ENCODE results near the genes IL17RD, APPL1 and ARF4.

GRCh38 chr3:53226613-53227152, 29.1 kb downstream of the TKT start:
- RAMPAGE, long total RNA = no peak
- RRBS, 2 experiments = no CpG with 5 or more reads among the region's 19 CpGs
CAGE:
- cytosol, long polyA minus RNA = no peak
- cytosol, long polyA plus RNA = no peak
- long polyA plus RNA = no peak
- nucleolus, long total RNA = start-site peak on the minus strand at chr3:53226671-53226861, 20 reads
- nucleus, long polyA plus RNA = no peak
- nucleus, long total RNA = no peak

GRCh38 chr3:53269782-53270788, 14.3 kb upstream of the TKT start:
- RAMPAGE, long total RNA = no peak
- RRBS, 2 experiments = no CpG with 5 or more reads among the region's 14 CpGs
CAGE:
- cytosol, long polyA minus RNA = no peak
- cytosol, long polyA plus RNA = no peak
- long polyA plus RNA = no peak
- nucleolus, long total RNA = no peak
- nucleus, long polyA plus RNA = no peak
- nucleus, long total RNA = no peak

- RAMPAGE, long total RNA = no peak
- RRBS, 2 experiments = no CpG with 5 or more reads among the region's 5 CpGs
CAGE:
- cytosol, long polyA minus RNA = no peak
- cytosol, long polyA plus RNA = no peak
- long polyA plus RNA = no peak
- nucleolus, long total RNA = no peak
- nucleus, long polyA plus RNA = no peak
- nucleus, long total RNA = no peak
Observed at GRCh38 chr3:53320514-53321234, 26.7 kb downstream of the DCP1A start.

- RAMPAGE, long total RNA = no peak
- RRBS, 2 experiments = no CpG with 5 or more reads among the region's 31 CpGs
CAGE:
- cytosol, long polyA minus RNA = no peak
- cytosol, long polyA plus RNA = no peak
- long polyA plus RNA = no peak
- nucleolus, long total RNA = no peak
- nucleus, long polyA plus RNA = no peak
- nucleus, long total RNA = no peak
Observed at GRCh38 chr3:53494879-53495481, 569 bp downstream of the CACNA1D start.

GRCh38 chr3:53679863-53680462, 166.3 kb downstream of the CHDH start:
- RAMPAGE, long total RNA = no peak
- RRBS, 2 experiments = no CpG with 5 or more reads among the region's 8 CpGs
CAGE:
- cytosol, long polyA minus RNA = no peak
- cytosol, long polyA plus RNA = no peak
- long polyA plus RNA = no peak
- nucleolus, long total RNA = no peak
- nucleus, long polyA plus RNA = no peak
- nucleus, long total RNA = no peak

GRCh38 chr3:54033634-54034303, 88.6 kb upstream of the CACNA2D3 start:
- RAMPAGE, long total RNA = no peak
- RRBS, 2 experiments = no CpG with 5 or more reads among the region's 25 CpGs
CAGE:
- cytosol, long polyA minus RNA = no peak
- cytosol, long polyA plus RNA = no peak
- long polyA plus RNA = no peak
- nucleolus, long total RNA = no peak
- nucleus, long polyA plus RNA = no peak
- nucleus, long total RNA = no peak

- RAMPAGE, long total RNA = no peak
- RRBS, 2 experiments = 43 to 75% methylated on average over 1 of the region's 6 CpGs
CAGE:
- cytosol, long polyA minus RNA = no peak
- cytosol, long polyA plus RNA = no peak
- long polyA plus RNA = no peak
- nucleolus, long total RNA = no peak
- nucleus, long polyA plus RNA = no peak
- nucleus, long total RNA = no peak
Observed at GRCh38 chr3:54225888-54226205, 103.5 kb downstream of the CACNA2D3 start.

DNA sequence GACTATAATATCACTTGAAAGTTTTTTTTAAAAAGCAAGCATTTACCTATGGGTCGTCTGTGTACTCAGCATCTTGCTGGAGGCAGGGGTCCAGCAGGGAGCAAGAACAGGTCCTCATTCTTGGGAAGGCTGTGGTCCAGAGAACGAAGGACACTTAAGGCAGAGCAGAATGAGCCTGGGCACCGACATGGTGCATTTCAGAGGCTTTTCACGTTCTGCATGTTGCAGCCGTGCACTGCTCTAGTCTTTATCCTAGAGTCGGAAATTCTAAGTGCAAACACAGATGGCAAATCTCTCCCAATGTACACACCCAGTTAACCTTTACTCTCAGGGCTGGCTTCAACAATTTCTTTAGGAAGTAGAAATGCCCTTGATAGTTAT, 39.0 kb upstream of the LRTM1 start:
- RAMPAGE, long total RNA = no peak
- RRBS, 2 experiments = no CpG with 5 or more reads among the region's 6 CpGs
CAGE:
- cytosol, long polyA minus RNA = no peak
- cytosol, long polyA plus RNA = no peak
- long polyA plus RNA = no peak
- nucleolus, long total RNA = no peak
- nucleus, long polyA plus RNA = no peak
- nucleus, long total RNA = no peak

DNA sequence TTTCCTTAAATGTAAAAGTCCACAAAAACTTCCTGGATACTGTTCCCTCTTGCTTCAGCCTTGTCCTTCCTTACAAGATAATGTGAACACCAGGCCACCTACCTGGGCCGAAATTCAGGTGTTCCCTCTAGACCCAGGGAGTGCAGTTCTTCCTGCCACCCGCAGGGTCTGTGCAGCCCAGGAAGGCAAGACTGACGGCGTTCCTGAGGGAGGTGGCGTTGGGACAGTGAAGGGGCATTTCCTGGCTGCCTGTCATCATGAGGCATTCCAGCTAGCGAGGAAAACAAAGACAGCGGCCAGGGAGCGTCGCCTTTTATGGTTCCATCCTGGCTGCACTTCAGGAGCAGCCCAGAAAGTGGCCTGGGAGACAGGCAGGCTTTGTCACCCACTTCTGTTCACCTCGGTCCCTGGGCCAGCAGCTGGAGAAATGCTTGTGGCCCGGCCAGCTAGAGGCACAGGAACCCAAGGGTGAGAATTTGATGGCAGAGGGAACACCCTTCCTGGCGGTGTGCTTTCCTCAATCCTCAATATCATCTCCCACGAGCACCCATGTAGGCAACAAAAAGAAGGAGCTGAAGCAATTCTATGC, 84.9 kb upstream of the WNT5A start:
- RAMPAGE, long total RNA = no peak
- RRBS, 2 experiments = no CpG with 5 or more reads among the region's 13 CpGs
CAGE:
- cytosol, long polyA minus RNA = no peak
- cytosol, long polyA plus RNA = no peak
- long polyA plus RNA = no peak
- nucleolus, long total RNA = no peak
- nucleus, long polyA plus RNA = no peak
- nucleus, long total RNA = no peak

GRCh38 chr3:56467764-56468043, 563 bp downstream of the ERC2 start:
- RAMPAGE, long total RNA = no peak
- RRBS, 2 experiments = 8 to 17% methylated on average over 9 of the region's 21 CpGs
CAGE:
- cytosol, long polyA minus RNA = no peak
- cytosol, long polyA plus RNA = no peak
- long polyA plus RNA = no peak
- nucleolus, long total RNA = no peak
- nucleus, long polyA plus RNA = no peak
- nucleus, long total RNA = no peak

DNA sequence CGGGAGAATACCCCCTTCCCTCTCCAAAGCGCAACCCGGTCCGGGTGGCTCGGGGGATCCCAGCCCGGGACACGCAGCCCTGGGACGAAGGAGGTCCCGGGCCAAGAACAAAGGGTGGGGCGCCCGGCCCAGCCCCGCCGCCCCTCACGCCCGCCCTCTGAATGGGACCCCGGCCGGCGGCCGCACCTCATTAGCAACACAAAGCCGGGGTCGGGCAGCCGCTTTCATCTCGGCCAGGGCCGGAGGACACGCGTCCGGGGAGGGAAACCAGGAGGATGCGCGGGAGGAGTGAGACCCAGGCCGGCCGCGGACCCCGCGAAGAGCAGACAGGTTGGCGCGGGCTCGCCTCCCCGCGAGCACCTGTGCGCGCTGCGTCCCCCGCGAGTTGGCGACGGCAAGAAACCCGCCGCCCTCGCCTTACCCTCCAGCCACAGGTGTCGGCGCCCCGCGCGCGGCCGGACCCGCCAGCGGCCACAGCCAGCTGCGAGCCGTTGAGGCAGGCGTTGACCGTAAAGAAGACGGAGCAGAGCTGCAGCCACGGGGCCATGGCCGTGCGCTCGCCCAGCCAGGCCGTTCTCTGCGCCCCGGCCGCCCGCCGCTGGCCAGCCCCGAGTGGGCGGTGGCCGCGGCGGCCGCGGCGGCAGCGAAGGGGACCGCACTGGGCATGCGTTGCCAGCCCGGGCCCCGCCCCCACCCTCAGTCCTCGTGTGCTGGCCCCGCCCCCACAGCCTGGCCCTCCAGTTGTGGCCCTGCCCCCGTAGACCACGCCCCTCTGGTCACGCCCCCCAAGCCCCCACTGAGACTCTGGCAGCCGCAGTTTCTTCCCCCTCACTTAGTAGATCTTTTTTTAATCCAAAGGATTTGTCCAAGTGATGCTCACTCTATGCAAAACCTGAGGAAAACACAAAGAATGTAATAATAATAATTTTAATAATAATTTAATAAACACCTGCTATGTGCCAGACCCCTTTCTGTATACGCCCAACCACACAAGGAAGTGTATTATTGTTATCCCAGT, at the start of gene IL17RD:
TSS of gene IL17RD (minus strand) at position 614 of the 1,018 bp plus-strand sequence.
- RAMPAGE, long total RNA = no peak
- RRBS, 2 experiments = under 1 to 8% methylated on average over 21 to 22 of the region's 93 CpGs
CAGE:
- cytosol, long polyA minus RNA = no peak
- cytosol, long polyA plus RNA = no peak
- long polyA plus RNA = no peak
- nucleolus, long total RNA = no peak
- nucleus, long polyA plus RNA = no peak
- nucleus, long total RNA = no peak

- RAMPAGE, long total RNA = start-site peak on the minus strand at chr3:57227602-57227654, 32 and 32 reads in 2 replicates
- RRBS, 2 experiments = 1% methylated on average over 23 to 34 of the region's 105 CpGs
CAGE:
- cytosol, long polyA minus RNA = start-site peak on the plus strand at chr3:57227754-57227782, 128 reads; start-site peak on the plus strand at chr3:57227869-57227926, 98 reads
- cytosol, long polyA plus RNA = start-site peak on the plus strand at chr3:57227728-57227870, 95 and 229 reads in 2 replicates
- long polyA plus RNA = start-site peak on the minus strand at chr3:57227584-57227656, 73 and 45 reads in 2 replicates; start-site peak on the plus strand at chr3:57227808-57227874, 21 and 80 reads in 2 replicates
- nucleolus, long total RNA = no peak
- nucleus, long polyA plus RNA = no peak
- nucleus, long total RNA = no peak
Observed at GRCh38 chr3:57227463-57228268, at the start of gene APPL1. TSS of gene APPL1 (plus strand) at chr3:57227729.

DNA sequence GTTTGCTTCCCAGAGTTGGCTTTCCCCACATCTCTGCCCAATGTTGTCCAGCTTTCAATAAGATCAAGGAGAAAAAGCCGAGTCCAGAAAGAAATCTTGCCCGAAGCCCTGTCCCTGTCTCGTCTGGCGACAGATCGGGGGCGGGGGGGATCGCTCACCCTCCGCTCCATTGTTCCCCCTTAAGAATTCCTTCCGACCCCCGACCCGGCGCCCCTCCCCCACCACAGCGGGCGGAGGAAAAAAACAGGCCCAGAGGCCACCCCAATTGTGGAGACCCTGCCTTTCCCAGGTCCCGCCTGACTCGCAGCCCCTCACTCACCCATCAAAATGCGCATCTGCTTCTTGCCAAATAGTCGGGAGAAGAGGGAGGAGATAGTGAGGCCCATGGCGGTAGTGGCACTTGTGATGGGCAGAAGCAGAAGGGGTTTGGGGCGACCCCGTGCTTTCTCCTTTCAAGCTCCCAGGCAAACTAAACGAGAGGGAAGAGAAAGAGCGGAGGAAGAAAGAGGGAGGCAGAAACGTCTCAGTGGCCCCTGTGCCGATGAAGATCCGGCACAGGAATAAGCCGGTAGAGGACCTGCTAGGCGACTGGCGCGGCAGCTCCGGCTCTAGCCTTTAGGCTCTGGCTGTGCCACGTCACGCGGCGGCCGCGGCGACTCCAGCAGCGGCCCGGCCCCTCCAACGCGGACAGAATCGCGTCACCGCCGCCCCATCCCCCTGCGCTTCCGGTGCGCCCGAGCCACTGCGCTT, at the start of gene ARF4:
TSS of gene ARF4 (minus strand) at position 590 of the 750 bp plus-strand sequence.
- RAMPAGE, long total RNA = start-site peak on the minus strand centred at position 654 of the sequence, 130 bp wide, 623 and 274 reads in 2 replicates
- RRBS, 2 experiments = under 1 to 1% methylated on average over 21 to 24 of the region's 51 CpGs
CAGE:
- cytosol, long polyA minus RNA = start-site peak on the minus strand centred at position 603 of the sequence, 47 bp wide, 1,644 reads
- cytosol, long polyA plus RNA = start-site peak on the minus strand centred at position 644 of the sequence, 126 bp wide, 2,768 and 2,491 reads in 2 replicates
- long polyA plus RNA = start-site peak on the minus strand centred at position 608 of the sequence, 45 bp wide, 2,940 and 3,162 reads in 2 replicates
- nucleolus, long total RNA = no peak
- nucleus, long polyA plus RNA = start-site peak on the minus strand centred at position 651 of the sequence, 140 bp wide, 1,726 and 2,305 reads in 2 replicates
- nucleus, long total RNA = no peak

DNA sequence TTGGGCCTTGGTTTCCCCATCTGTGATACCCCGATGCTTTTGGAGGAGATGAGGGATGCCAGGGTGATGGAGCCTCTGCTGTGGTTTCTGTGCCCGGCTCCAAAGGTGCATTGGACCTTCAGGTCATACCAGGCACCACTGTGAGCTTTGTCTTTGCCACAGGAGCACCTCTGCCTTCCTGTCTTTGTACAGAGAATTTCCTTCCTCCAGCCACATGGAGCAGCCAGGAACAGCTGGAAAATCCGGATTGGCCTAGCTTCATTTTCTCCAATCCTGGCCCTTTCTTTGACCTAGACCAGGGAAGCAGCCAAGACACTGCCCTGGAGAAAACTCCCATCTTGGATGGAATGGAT, 51.7 kb upstream of the FLNB start:
- RAMPAGE, long total RNA = no peak
- RRBS, 2 experiments = no CpG with 5 or more reads among the region's 3 CpGs
CAGE:
- cytosol, long polyA minus RNA = no peak
- cytosol, long polyA plus RNA = no peak
- long polyA plus RNA = no peak
- nucleolus, long total RNA = no peak
- nucleus, long polyA plus RNA = no peak
- nucleus, long total RNA = no peak

DNA sequence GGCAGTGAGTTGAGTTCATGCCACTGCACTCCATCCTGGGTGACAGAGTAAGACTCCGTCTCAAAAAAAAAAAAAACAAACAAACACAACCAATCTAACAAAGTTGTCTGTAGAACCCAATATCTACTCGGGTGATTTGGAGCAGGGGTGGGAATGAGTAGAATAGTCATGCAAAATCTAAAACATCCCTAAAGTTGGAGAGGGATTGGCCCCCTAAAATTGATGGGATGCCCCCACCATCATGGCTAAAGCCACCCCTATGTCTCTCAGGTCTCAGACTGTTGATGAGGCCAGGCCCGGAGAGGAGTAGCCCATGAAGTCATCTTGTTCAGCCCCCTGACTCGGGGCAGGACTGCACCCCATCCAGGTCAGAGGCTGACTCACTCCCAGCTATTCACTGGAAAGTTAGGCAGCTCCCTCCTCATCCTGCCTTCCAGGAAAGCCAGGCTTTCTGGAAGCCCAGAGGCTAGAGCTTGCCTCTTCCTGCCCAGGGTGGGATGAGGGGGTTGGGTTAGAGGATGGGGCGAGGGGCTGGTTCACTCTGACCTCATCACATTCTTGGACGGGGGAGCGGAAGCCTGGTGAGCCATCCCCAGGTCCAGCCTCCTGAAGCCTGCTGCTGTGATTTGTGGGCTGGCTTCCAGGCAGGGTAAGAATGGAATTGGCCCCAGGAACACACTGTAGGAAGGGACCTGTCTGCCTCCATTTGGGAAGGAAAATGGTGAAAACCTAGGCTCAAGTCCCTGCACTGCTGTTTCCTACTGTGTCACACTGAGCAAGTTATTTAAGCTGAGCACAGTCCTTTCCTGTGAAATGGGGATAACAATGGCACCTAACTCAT, 38.5 kb upstream of the FLNB start:
- RAMPAGE, long total RNA = no peak
- RRBS, 2 experiments = no CpG with 5 or more reads among the region's 7 CpGs
CAGE:
- cytosol, long polyA minus RNA = no peak
- cytosol, long polyA plus RNA = no peak
- long polyA plus RNA = no peak
- nucleolus, long total RNA = no peak
- nucleus, long polyA plus RNA = no peak
- nucleus, long total RNA = no peak

- RAMPAGE, long total RNA = no peak
- RRBS, 2 experiments = 0 to 2% methylated on average over 1 to 7 of the region's 39 CpGs
CAGE:
- cytosol, long polyA minus RNA = no peak
- cytosol, long polyA plus RNA = no peak
- long polyA plus RNA = no peak
- nucleolus, long total RNA = no peak
- nucleus, long polyA plus RNA = no peak
- nucleus, long total RNA = no peak
Observed at GRCh38 chr3:58008932-58009859, 974 bp downstream of the FLNB start.

DNA sequence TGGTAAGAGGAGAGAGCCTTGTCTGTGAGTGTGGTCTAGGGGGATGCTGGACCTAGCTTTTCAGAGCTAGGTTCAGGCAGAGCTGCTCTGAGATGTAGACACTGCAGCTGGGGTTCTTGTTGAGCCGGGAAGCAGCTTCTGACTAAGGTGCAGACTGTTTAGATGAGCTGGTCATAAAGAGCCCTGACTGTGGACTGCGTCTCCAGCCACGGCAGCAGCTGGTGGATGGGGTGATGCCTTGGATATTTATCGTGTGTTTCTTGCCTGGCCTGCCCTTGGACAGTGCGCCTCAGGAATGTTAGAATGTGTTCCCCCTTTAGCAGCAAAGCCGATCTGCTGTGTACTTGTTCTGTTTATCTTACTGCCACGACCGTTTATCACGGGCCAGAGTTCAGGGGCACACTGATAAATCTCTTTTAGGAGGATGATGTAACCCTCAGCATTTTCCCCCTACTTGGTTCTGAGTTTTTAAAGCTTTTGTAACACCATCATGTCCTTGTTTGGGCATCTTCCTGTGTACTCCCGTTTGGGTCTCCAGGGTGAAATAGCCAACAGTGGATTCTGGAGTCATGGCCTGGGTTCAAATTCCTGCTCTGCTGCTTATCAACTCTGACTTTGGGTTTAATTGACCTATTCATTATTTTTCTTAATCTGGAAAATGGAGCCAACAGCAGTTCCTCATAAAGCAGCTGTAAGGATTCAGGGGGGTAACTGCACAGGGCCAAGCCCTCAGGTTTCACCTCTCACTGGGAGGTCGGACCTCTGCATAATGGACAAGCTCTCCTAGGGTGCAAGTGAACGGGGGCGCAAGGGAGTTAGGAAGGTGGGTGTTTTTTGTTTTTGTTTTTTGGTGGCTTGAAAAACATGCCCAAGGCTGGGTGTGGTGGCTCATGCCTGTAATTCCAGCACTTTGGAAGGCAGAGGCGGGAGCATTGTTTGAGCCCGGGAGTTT, 51.4 kb downstream of the FLNB start:
- RAMPAGE, long total RNA = no peak
- RRBS, 2 experiments = no CpG with 5 or more reads among the region's 15 CpGs
CAGE:
- cytosol, long polyA minus RNA = no peak
- cytosol, long polyA plus RNA = no peak
- long polyA plus RNA = no peak
- nucleolus, long total RNA = no peak
- nucleus, long polyA plus RNA = no peak
- nucleus, long total RNA = no peak

DNA sequence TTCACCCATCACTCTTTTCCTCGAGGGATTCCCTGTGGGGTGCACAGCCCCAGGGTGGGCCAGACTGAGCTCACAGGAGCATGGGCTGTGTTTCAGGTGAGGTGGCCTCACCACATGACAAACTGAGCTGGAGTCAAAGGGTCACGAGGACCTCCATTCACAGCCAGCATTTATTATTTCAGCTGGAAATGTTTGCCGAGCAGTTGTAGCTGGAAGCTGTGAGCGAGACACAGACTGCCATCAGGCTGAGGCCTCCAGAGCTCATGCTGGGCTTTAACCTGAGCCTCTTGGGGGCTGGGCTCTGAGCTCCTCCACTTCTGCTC, 57.4 kb downstream of the FLNB start:
- RAMPAGE, long total RNA = no peak
- RRBS, 2 experiments = no CpG with 5 or more reads among the region's 4 CpGs
CAGE:
- cytosol, long polyA minus RNA = no peak
- cytosol, long polyA plus RNA = no peak
- long polyA plus RNA = no peak
- nucleolus, long total RNA = no peak
- nucleus, long polyA plus RNA = no peak
- nucleus, long total RNA = no peak

DNA sequence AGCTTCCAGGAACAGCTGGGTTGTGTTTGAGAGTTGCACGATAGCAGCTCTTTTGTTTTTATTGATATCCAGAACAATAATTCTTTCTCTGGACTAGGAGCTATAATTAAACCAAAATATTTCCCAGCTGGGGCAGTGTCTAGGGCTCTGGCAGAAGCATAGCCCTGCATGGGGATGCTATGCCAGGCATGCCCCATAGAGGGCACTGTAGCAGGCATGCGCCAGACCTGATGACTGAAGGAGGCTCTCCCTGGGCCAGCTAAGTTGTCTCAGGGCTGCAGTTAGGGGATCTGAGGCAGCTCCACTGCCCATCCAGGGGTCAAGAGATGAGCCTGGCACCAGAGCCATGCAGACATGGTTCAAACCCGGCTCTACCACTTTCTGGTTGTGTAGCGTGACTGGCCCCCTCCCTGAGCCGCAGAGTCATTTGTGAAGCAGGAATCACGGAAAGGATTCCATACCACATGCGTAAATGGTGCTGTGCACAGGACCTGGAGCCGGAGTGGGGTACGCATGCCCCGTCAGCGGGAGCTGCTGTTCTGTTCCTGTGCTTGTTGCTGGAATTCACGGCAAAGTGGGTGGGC, 43.3 kb downstream of the DNASE1L3 start:
- RAMPAGE, long total RNA = no peak
- RRBS, 2 experiments = 90% methylated on average over 4 of the region's 12 CpGs; no CpG with 5 or more reads in 1 of the 2 experiments
CAGE:
- cytosol, long polyA minus RNA = no peak
- cytosol, long polyA plus RNA = no peak
- long polyA plus RNA = no peak
- nucleolus, long total RNA = no peak
- nucleus, long polyA plus RNA = no peak
- nucleus, long total RNA = no peak

DNA sequence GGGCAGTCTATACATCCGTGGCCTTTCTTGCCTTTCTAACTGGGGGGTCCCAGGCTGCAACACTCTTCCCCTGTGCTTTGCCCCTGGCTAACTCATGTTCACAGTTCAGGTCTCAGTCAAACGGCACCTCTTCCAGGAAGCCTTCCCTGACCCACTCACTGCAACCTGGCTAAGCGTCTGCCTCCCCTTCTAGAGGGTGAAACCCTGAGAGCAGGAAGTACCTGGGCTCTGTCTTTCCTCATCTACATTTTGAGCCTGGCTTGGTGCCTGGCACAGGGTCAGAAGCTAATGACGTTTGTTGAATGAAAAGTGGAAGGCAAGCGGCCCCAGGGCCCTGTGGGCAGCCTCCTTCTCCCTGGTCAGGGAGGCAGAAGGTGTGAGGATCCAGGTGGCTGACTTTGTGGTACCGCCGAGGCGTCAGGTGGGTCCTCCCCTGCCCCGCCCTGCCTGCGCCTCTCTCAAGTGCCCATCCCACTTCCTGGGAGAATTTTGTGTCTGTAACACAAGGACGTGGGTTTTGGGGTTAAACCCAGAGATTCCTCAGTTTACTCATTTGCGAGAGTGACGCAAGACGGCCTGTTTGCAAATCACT, 32.1 kb downstream of the DNASE1L3 start:
- RAMPAGE, long total RNA = no peak
- RRBS, 2 experiments = no CpG with 5 or more reads among the region's 14 CpGs
CAGE:
- cytosol, long polyA minus RNA = no peak
- cytosol, long polyA plus RNA = no peak
- long polyA plus RNA = no peak
- nucleolus, long total RNA = no peak
- nucleus, long polyA plus RNA = no peak
- nucleus, long total RNA = no peak